Epidermal melanocyte (primary cell): Measurements from ENCODE around the genes NUP54 and FAM47E.

- RRBS = 2% methylated on average over 13 of the region's 75 CpGs
Measured at GRCh38 chr4:75939754-75940706, 783 bp downstream of the NAAA start.

DNA sequence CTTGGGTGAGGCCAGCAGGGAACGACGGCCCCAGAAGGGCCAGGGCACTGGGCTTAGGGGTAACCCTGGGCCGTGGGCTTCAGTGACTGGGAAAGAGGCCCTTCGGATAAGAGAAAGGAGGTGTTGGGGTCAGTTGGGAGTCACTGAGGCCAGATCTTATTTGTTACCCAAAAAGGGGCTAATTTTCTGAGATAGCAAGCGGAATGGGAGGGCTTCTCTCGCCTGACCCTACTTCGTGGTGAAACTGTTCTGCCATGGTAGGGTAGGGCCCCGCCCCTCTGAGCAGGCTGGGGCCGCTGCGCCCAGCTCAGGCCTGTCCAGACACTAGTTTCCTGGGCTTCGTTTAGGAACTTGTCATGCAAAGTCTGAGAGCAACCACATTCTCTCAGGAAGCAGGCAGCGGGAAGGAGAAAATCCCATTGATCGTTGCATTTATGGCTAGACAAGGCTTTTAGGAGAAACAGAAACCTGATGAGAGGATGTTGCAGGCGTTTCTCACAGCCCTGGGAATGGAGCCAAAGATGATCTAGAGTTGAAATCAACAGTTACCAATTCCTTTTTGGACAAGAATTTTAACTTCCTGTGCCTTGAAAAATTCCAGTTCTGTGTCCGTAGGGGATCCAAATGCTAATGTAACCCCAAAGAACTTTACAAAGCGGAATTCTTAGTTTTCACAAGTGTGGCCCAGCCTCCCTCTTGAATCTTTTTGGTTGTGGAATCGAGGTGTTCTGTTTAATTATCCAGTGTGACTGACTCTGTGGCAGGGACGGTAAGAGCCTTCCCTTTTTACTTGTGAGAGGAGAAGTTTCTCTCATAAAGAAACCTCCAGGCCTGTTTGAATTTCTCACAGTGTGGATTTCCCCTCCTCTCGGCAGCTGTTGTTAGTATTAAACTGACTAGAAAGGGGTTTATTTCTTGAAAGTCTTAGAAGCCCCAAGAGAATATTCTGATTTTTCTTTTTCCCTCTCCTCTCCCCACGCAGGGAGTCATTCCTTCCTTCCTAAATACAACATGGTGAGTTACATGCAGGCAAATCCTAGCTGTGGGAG is 4.5 kb upstream of the CXCL9 start:
- RRBS = no CpG with 5 or more reads among the region's 20 CpGs

DNA sequence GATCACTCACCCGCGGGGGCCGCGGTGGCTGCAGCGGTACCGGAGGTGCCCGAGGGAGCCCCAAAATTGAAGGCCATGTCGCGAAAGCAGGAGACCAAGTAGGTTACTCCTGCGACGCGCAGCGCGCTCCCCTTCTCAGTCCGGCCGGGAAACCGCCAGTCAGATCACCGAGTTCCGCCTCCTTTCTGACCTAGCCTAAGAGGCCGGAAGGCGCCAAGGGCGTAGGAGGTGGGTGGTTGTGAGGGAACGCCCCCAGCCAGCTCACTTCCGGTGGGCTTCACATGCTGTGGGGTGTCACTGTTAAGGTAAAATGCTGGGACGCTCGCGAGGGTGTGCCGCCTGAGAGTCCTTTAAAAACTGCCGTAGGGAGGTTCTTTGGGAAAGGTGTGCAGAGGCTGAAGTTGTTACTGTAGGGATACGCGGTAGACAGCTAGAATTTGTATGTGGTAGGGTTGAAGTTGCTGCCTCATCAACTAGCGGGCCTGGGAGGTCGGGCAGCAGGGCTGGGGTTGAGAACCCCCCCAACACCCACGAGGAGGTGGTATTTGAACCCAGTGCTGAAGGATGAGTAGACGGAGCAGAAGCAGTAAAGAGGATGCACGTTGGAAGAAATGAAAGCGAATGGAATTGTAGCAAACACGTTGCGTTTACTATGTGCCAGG is at the start of gene NUP54:
TSS of gene NUP54 (minus strand) at position 100 of the 662 bp plus-strand sequence.
- RRBS = 3% methylated on average over 16 of the region's 39 CpGs

GRCh38 chr4:76197921-76198363 is 15.7 kb downstream of the SCARB2 start:
- RRBS = no CpG with 5 or more reads among the region's 5 CpGs

- RRBS = no CpG with 5 or more reads among the region's 11 CpGs
Measured at GRCh38 chr4:76234213-76234851, 17.2 kb upstream of the FAM47E start.

GRCh38 chr4:76236099-76236529 is 15.4 kb upstream of the FAM47E start:
- RRBS = no CpG with 5 or more reads among the region's 1 CpG

- RRBS = 3% methylated on average over 30 of the region's 75 CpGs
Measured at GRCh38 chr4:76251377-76252583, at the start of gene FAM47E. Gene FAM47E, plus strand, starts transcription at chr4:76251721.

DNA sequence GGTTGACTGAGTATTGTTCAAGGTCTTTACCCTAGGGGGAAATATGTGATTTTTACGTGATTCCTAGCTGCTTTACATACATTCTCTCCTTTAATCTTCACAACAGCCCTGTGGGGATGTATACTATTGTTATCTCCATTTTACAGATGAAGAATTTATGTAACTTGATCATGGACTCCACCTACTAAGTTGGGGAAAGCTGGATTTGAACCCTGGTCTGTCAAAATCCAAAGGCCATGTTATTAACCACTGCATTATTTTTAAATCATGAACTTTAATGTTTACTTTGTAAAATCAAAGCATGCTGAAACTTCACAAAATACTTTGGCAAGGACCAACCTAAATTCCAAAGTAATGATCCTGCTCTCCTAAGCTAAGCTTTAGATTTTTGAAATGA is 26.1 kb downstream of the FAM47E start:
- RRBS = no CpG with 5 or more reads among the region's 1 CpG

- RRBS = no CpG with 5 or more reads among the region's 9 CpGs
Measured at GRCh38 chr4:76308459-76309040, 2.0 kb downstream of the STBD1 start.

- RRBS = no CpG with 5 or more reads among the region's 8 CpGs
Measured at GRCh38 chr4:76453832-76454341, 18.9 kb downstream of the SHROOM3 start.

- RRBS = no CpG with 5 or more reads among the region's 19 CpGs
Measured at GRCh38 chr4:76458761-76460082, 24.2 kb downstream of the SHROOM3 start.

GRCh38 chr4:76569621-76570951 is 135.1 kb downstream of the SHROOM3 start:
- RRBS = no CpG with 5 or more reads among the region's 14 CpGs

DNA sequence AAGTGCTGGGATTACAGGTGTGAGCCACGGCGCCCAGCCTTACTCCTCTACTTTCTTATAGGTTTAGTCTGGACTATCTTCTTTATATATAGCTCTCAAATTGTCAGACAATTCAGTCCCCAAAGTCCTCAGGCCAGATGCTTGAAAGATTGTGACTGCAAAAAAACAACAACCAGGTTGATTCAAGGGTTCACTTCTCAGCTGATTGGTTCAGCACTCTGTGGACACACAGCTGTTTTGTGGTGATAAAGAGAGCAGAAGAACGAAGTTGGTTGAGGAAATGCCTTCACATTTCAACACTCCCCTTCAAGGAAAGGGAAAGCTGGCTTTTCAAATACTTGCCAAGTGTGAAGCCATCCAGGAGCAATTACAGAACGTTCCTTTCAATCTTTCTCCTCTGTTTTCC is 166.7 kb downstream of the SHROOM3 start:
- RRBS = no CpG with 5 or more reads among the region's 4 CpGs

DNA sequence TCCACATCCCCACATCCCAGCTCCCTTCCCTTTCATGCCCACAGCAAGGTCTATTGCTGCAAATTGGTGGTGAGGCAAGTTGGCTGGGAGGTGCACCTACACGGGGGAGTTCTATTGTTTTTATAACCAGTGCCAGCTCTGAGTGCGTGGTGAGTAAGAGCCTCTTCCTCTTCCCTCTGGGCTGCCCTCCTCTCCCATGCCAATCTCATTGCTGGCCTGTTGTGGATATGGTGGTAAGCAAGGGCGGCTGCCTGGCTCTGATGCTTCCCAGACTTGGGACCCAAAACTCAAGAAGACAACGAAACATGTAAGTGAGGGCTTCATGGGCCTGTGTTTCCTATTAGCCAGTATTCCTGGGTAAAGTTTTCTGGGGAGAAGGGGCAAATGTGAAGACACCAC is 204.3 kb downstream of the SHROOM3 start:
- RRBS = no CpG with 5 or more reads among the region's 4 CpGs

GRCh38 chr4:76674842-76675530 is 223.0 kb downstream of the SOWAHB start:
- RRBS = no CpG with 5 or more reads among the region's 5 CpGs

DNA sequence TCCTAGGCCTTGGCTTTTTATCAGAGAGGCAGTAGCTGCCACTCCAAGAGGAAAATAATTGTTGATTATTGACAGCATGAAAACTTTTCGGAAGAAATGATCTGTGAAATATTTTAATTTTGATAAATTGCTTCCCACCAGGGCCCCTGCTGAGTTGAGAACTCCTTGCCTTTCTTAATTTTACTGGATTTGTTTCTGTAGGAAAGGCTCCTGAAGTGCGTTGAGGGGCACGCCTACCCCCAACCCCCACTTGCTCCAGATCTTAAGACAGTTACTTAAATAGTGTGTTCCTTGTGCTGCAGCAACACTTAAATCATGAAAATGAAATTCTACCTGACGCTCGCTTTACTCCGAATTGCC is 208.1 kb downstream of the SOWAHB start:
- RRBS = no CpG with 5 or more reads among the region's 6 CpGs

- RRBS = no CpG with 5 or more reads among the region's 3 CpGs
Measured at GRCh38 chr4:77022665-77023338, 53.0 kb downstream of the CCNI start.

DNA sequence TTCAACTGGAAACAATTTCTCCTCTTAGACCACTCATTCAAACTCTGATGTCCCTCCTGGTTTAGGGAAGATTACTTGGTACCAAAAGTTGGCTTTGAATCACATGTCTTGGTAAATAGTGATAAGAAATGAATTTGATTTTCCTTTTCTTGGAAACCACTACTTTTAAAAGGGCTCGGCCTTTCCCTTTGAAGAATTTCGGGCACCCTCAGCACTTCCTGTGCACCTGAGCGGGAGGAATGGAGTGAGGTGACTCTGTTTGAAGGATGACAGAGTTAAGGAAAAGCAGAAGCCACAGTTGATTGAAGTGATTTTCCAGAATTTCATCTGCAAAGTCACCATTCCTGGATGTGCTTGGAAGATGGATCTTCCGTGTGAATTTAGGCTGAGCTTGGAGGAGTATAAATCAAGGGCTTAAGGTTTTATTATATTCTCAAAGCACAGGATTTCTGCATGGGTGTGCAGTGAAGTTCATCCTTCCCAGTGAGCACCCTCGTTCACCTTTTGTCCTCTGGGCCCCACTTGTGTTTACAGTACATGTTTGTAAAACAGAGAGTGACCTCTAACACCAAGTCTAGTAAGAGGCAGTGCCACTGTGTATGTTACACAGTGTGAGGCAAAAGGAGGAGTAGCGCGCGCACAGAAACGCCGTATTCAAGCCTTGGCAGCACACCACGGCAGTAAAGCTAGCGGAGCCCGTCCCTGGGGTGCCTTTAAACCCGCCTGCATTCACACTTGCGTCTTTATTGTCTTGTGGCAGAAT is 52.1 kb downstream of the CCNI start:
- RRBS = no CpG with 5 or more reads among the region's 15 CpGs

DNA sequence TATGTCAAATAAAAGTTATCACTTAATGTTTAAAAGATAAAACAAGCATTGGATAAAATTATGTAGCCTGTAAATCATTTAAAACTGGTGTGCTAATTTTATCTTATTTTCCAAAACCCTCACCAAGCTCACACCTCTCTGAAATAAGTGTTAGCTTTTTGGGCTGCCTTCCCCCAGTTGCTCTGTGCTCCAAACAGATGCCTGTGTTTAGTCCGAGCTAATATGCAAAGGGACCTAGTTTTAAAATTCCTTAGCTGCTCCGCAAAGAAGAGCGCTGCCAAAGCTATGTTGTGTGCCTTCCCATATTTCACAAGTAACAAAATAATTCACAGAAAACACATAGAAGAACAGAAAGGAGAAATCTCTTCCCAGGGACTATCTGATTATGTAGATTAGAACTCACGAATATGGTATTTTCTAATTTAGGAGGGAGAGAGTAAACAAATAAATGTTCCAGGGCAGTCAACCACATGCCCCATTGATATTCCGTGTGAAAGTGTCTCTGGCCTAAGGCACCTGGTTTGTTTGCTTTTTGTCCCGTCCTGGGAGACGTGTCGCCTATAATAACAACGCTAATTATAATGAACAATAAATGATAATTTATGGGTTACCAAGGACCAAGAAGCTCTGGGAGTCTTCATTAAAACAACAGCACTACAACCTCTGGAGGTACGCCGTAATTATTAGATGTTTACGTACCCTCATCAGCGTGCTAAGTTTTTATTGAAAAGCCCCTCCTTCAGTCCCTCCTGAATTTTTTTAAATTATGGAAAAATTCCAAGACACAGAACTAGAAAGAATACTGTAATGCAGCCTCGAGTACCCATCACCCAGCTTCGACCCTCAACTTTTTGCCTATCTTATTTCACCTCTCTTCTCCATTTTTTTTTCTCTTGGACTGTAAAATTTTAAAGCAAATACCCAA is 1.2 kb upstream of the CCNG2 start:
- RRBS = no CpG with 5 or more reads among the region's 15 CpGs